SJSA1 (cell line): ENCODE data around the genes LHB and CGB2.

- RAMPAGE, long total RNA = no peak
Observed at GRCh38 chr19:48807669-48808533, 2.9 kb downstream of the BCAT2 start.

DNA sequence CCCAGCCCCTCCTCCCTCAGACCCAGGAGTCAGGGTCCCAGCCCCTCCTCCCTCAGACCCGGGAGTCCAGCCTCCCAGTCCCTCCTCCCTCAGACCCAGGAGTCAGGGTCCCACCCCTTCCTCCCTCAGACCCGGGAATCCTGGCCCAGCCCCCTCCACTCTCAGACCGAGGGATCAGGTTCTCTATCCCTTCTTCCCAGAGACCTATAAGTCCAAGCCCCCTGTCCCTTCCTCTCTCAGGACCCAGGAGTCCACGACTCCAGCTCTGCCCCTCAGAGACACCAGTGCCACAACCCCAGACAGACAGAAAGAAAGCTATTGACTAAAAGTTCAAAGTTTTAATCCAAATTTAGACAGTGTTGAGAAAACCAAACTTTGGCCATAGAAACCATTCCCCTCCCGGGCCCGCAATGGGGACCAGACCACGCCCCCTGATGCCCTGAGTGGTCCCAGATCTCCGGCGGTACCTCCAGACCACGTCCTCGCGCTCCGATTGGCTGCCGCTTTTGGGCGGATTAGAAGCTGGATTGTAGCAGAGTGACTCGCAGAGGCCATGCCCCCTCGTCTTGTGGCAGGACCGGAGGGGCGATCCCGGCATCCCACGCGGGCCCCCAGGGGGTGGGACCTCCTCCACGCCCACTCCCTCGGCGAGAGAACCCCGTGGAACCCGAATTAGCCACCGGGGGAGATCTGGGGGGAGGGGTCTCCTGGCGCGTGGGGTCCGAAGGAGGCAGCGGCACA lies 653 bp upstream of the HSD17B14 start:
- RAMPAGE, long total RNA = no peak

- RAMPAGE, long total RNA = no peak
Observed at GRCh38 chr19:48867073-48867722, 1.2 kb downstream of the PLEKHA4 start.

DNA sequence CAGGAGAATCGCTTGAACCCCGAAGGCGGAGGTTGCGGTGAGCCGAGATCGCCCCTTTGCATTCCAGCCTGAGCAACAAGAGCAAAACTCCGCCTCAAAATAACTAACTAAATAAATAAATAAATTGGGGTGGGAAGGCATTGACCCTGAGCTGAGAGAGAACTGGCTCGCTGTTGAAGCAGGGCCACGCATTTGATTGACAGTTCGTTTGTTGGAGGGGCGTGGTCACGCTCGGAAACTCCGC lies 276 bp upstream of the PPP1R15A start:
- RAMPAGE, long total RNA = no peak

DNA sequence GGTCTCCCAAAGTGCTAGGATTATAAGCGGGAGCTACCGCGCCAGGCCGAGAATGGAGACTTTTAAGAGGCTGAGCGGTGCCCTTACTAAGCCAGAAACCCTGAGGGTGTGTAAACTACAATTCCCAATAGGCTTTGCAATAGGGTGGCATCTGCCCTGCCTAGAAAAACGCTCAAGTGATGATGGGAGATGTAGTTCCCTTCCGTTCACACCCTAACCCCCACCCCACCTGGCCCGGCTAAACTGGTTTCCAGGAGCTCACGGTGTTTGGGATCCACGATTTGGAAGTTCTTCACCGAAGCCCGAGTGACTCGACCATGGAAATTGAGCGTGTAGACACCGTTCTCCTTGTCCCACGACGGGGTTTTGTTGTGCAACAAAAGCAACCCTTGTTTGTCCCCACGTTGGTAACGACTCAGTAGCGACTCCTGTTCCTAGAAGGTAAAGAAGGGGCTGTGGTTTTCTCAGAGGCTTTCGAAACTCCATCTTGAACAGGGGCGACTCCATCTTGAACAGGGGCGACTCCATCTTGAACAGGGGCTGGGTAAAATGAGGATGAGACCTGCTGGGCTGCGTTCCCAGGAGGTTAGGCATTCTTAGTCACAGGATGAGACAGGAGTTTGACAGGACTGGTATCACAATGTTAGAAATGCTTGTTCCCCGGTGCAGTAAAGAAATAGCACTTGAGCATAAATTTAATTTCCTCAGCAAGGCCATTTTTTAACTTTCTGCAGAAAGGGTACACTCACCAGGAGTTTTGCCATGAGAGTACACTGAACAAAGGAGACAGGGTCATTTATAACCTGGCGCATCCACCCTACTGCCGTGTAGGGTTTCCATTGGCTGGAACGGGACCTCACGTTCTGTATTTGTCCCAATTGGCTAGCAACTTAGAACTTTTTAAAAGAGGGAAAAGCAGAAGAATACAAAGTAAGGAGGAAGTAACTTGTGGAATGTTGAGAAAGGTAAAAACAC lies 9.8 kb downstream of the PPP1R15A start:
- RAMPAGE, long total RNA = no peak

DNA sequence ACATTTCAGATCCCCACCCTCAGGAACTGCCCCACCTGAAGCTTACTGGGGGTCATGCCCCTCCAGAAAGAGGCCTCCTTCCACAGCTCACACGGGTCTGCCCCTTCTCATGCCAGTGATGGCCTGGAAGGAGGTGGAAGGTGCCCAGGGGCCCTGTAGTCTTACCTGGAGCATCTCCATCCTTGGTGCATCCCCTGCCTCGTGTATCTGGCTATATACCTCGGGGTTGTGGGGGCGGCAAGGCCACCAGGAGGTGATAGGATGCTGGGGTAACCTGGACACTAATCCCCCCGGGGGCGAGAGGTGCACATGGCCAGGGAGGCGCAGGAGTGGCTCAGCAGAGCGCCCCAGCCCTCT lies at the start of gene LHB:
TSS of gene LHB (minus strand) at position 190 of the 357 bp plus-strand sequence.
- RAMPAGE, long total RNA = no peak

GRCh38 chr19:49031690-49032198 lies at the start of gene CGB2:
Gene CGB2 (plus strand): TSS chr19:49031890.
- RAMPAGE, long total RNA = no peak

DNA sequence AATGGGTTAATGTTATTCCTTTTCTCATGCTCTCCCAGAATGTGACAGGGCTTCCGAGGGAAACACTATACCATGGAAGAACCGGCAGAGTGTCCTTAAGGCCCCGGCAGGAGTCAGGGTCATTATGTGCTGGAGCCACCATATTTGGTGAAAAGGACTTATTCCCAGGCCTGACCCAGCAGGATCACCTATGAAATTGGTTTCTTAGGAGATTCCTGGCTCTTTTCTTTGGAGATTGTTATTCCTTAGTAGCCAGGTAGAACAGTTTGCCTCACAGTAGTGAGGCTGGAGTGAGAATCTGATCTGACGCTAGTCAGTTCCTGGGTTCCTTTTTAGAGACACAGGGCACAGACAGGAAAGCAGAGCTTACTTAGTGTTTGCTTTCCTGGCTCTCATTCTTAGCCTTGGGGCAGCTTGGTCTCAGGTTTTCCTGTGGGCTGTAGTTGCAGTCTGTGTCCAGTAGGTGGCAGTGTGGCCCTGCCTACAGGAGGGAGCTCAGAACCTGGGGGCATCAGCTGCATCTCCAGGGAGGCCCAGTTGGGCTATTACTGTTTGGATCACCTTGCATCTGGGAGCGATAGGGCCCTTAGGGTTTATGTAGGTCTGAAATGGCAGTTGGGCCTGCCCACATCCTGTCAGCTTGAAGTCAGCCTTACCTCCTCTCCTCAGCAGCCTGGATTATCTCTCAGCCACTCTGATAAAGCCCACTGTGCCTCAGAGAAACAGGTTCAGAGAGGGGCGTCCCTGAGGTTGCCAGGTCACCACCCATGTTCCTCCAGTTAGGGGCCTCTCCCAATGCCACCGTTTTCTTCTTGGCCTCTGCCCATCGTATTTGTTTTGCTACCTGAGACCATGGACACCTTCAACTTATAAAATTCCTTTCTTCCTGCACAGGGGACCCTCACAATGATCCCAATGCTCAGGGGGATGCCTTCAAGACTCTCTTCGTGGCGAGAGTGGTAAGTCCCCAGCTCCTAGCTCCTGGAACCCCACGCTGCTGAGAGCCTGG lies 12.6 kb downstream of the SNRNP70 start:
- RAMPAGE, long total RNA = no peak

DNA sequence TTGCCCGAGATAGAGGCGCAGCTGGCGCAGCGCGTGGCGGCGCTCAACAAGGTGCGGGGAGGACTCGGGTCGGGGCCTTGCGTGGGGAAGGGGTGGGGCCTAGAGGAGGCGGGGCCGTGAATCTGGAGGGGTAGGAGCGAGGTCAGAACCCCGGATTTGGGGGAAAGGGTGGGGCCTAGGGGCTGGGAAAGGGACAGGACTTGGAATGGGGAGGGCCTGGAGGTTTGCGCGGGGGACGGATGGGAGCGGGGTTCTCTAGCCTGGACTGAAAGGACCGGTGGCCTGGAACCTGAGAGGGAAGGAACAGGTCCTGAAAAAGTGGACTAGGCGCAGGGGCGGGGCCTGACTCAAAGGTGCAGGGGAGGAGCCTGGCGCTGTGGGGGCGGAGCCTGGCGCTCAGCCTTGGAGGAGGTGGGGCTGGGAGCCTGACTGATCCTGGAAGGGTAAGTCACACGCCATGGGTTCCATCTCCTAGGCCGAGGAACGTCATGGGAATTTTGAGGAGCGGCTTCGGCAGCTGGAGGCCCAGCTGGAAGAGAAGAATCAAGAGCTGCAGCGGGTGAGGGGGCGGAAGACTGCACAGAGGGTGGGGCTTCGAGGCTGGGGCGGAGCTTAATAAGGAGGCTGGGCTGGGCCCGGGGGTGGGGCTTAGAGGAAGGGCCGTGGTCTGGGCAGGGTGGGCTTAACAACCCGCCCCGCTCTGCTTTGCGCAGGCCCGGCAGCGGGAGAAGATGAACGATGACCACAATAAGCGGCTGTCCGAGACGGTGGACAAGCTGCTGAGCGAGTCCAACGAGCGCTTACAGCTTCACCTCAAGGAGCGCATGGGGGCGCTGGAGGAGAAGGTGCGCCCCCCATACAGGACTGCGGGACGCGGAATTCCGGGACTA lies 14.2 kb downstream of the PPFIA3 start:
- RAMPAGE, long total RNA = no peak

- RAMPAGE, long total RNA = no peak
Observed at GRCh38 chr19:49196605-49196935, 39.0 kb downstream of the TRPM4 start.

DNA sequence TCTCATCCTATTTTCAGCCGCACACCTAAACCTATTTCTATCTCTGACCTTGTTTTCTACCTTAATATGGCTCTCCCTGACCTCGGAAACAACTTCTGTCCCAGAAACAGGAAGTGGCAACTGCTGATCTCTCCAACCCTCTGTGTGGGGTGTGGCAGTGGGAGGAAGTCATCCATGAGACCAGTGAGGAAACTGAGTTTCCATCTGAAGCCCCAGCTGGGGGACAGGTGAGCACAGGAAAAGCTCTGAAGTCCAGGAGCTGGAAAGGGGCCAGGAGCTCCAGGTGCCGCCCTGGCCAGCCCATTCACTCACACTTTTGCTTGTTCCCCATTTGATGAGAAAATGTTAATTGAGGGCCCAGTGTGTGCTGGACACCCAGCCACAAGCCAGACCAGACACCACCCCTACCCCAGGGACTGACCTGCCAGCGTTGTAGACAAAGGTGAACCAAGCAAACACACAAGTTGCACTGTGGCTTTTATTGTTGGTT lies 13.5 kb downstream of the PTH2 start:
- RAMPAGE, long total RNA = no peak

DNA sequence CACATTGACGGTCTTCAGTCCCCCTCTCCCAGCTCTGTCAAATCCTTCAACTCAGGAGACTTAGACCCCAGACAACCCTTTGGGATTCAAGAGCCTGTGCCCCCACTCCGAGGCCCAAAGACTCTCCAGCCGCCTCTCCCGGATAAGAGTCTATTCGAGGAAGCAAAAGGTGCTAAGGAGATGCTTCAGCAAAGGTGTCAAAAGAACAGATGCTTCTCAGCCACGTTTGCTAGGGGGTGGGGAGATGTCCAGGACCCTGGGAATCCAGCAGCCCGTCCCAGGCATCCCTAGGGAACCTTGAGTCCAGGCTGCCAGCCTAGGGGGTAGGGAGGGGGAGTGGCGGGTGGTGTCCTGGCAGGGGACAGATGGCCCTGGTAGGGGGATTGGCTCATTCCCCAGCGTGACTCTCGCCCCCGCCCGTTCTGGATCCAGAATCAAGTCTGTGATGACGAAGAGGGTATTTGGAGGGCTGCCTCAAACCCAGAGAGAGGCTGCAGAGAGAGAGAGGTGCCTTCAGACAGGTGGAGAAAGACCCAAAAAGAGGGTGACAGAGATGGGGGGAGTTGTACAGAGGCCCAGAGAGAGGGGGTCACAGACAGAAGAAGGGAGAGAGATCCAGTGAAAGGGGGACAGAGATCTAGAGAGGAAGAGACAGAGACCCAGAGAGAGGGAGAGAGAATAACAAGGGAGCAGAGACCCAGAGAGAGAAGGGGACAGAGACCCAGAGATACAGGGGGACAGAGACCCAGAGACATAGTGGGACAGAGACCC lies 4.1 kb downstream of the SLC17A7 start:
- RAMPAGE, long total RNA = no peak

DNA sequence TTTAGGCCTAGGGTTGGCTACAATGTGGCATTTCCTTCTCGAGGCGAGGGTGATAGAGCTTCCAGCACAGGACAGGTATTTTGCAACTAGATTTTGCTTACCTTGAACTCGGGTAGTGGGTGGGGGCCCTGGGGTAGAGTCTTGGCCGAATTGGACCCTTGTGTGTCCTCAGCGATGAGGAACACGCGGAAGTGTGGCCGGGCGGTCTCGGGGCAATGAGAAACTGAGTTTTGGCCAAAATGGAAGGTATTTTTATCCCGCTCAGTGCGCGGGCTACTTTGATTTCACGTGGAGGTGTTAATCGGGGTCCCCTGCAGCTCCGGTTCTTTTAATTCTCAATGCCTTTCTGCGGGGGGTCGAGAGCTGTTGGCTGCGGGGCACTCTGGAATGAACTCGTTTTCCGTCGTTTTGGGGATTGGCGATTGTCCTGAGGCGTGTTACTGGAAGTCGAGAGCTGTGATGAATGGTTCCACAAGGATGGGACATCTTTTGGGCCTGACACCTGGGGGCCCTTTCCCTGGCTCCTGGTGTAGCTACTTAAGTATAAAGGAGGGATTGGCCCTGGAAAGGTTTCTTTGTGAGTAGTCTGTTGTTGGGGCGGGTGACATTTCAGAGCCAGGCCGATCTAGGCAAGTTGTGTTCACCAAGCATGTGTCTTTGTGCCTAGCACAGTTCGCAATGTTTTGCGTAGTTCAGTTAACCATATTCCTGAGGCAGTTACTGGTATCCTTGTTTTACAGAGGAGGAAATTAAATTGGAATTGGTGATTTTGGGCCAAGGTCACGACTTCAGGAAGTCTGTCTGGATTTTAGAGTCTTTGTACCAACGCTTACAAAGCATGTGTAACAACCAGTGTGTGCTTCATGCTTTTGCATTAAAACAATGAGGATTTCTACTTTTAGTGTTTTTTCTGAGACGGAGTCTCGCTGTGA lies 670 bp downstream of the RPL13A start:
- RAMPAGE, long total RNA = no peak

- RAMPAGE, long total RNA = no peak
Observed at GRCh38 chr19:49488744-49489217, 1.4 kb downstream of the RPL13A start.

DNA sequence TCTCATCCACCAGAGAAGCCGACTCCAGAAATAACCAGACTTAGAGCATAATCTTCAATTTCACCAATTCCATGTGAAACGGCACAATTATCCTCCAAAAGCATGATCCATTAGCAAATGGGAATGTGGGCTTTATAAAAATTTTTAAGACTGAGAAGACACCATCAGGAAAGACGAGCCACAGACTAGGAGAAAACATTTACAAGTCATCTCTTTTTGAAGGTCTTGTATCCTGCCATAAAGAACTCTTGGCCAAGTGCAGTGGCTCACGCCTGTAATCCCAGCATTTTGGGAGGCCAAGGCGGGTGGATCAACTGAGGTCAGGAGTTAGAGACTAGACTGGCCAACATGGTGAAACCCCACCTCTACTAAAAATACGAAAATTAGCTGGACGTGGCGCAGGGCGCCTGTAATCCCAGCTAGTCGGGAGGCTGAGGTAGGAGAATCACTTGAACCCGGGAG lies 3.1 kb upstream of the RPS11 start:
- RAMPAGE, long total RNA = no peak

GRCh38 chr19:49496595-49496930 lies 329 bp downstream of the RPS11 start:
- RAMPAGE, long total RNA = no peak

DNA sequence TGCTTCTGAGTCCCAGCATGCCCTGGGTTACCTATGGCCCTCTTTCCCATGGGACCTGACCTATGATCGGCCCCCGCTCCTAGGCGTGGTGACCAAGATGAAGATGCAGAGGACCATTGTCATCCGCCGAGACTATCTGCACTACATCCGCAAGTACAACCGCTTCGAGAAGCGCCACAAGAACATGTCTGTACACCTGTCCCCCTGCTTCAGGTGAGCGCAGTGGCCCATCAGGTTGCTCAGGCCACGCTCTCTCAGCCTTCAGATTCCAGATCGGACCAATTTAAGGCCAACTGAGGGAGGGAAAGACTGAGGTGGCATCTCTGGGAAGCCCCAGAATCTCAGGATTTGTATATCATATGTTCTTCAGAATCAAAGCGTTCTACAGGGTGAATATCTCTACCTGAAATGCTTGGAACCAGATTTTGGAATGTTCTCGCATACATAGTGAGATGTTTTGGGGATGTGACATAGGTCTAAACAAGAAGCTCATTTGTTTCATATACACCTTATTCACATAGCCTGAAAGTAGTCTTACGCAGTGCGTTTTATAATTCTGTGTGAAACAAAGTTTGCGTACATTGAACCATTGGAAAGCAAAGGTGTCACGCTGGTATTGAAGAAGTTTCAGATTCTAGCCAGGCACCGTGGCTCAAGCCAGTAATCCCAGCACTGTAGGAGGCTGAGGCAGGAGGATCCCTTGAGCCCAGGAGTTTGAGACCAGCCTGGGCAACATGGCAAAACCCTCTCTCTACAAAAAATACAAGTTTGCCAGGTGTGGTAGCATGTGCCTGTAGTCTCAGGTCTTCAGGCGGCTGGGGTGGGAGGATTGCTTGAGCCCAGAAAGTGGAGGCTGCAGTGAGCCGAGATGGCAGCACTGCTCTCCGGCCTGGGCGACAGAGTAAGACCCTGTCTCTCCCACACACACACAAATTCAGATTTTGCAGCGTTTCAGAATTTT lies 1.9 kb downstream of the RPS11 start:
- RAMPAGE, long total RNA = no peak

GRCh38 chr19:49565165-49565780 lies 15.1 kb downstream of the NOSIP start:
- RAMPAGE, long total RNA = no peak

DNA sequence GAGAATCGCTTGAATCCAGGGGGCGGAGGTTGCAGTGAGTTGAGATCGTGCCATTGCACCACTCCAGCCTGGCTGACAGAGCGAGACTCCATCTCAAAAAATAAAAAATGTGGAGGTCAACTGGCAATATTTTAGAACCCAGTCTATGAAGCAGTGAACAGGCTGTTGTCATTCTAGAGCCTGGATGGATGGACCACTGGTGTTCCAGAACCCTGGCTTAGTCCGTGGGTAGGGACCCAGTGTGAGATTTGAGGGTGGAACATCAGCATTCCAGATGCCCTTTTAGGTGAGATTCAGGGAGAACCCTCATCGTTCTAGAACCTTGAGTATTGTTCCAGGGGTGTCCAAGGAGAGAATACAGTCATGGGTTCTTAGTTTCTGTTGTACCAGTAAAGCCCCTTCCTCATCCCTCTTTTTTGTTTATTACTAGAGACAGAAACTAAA lies 12.2 kb downstream of the RRAS start:
- RAMPAGE, long total RNA = no peak

DNA sequence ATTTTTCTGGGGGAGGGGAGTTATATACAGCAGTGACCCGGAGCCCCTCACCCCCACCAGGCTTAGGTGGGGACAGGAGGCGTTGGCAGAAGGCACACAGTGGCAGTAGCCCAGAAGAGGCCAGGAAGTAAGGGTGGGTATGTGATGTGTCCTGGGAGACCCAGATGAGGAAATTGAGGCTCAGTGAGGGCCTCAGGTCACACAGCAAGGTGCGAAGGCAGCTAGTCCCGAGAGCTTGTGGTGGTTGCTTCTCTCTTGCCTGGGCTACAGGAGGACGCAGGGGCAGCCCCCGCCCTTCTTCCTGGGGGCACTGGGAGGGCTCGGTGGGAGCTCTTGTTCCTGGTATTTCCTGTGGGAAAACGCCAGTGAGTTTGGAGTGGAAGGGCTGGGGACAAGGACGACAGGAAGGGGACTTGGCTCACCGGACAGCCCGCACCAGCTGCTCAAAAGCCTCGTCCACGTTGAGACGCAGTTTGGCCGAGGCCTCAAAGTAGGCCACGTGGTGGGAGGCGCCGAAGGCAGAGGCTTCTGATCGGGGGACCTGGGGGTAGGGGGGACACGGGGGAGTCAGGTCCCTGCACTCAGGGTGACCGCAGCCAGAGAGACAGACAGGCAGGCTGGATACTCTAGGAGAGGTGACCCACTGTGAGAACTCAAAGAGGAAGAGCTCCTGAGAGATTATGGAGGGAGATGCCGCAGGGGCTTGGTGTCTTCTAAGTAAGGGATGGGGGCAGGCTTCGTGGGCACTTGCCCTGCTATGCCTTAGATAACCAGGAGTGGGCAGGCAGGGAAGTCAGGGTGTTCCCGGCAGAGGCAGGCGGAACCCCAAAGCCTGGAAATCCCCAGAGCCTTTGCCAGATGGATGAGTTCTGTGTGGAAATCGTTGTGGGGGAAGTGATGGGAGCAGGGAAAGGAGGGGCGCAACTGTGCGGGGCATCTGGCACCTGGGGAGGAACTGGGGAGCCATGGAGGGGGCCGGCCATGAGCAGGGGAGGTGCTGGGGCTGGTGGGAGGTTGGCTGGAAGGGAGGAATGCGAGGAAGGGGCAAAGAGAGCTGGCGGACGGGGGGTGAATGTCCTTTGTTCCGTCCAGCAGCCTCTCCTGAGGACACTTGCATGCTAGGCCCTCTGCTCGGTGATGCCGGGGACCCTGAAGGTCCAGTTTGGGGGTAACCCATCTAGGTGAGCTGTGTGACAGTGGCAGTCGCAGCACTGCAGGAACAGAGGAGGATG lies 4.2 kb downstream of the RRAS start:
- RAMPAGE, long total RNA = no peak